Bronchial lymph node (tissue), 1 donor: ENCODE measurements around a stretch of chr17.

GRCh38 chr17:3610518-3611197 lies 1.4 kb upstream of the TRPV1 start:
- PRO-cap: no peak

DNA sequence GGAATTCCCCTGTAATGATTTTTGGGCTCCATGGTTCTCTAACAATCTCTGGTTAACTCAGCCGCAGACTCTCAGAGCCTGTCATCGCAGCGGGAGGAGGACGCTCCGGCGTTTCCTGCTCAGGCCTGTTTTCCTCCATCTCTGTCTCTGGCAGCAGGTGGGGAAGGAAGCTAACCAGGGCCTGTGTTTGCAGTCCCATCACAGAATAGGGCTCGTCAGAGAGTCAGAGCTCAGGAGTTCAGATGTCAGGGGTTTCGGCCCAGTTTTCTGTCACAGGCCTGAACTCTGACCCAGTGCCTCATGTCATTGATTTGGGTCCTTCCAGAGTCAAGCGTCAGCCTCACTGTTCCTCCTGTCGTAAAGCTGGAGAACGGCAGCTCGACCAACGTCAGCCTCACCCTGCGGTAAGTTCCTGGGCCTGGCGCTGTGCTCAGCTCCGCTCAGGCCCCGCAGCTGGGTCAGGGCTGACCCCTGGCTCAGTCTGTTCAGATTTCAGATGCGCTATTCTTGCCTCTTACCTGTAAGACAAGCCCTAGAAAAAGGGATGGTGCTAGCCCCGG lies 10.6 kb downstream of the CTNS start:
- PRO-cap: no peak

- PRO-cap: no peak
Measured at GRCh38 chr17:3657829-3658893, 10.2 kb downstream of the TAX1BP3 start.

GRCh38 chr17:3693810-3694239 lies 2.1 kb downstream of the P2RX5 start:
- PRO-cap: bidirectional peak, plus-strand start at chr17:3694155, minus-strand start at chr17:3693936

- PRO-cap: no peak
Measured at GRCh38 chr17:3724048-3724818, 530 bp downstream of the HASPIN start.

DNA sequence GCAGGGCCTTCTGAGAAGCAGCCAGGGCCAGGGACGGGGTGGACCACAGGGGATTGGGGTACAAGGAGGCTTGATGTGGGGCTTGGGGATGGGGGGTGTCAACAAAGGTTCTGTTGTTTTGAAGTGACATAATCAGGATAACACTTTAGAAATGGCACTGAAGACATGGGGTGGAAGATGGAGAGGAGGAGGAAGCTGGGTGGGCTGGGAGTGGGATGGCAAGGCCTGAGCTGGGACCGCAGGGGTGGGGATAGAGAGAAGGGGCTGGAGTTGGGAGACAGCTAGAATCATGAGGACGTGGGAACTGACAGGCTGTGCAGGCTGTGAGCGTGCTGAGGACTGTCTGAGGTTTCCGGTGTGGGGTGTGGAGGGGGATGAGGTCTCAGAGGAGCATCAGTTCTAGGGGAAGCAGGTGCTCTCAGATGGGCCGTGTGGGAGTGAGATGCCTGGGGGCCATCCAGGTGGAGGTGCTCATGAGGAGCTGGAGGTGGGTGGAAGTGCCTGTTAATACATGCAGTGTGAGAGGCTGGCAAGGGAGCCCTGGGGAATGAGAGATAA lies 27.1 kb downstream of the HASPIN start:
- PRO-cap: bidirectional peak, plus-strand start at position 396 of the sequence, minus-strand start at position 345 of the sequence

DNA sequence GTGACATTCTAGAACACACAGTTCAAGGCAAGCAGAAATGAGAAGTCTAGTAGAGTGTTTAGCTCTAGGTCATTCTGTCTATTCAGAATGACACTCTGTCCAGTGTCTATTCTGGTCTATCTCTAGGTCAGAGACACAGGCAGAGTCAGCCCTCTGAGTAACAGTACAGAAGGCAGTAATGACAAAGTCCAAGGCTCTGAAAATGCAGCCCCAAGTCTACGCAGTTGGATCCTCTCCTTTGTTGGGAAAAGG lies 17.4 kb downstream of the NCBP3 start:
- PRO-cap: no peak

DNA sequence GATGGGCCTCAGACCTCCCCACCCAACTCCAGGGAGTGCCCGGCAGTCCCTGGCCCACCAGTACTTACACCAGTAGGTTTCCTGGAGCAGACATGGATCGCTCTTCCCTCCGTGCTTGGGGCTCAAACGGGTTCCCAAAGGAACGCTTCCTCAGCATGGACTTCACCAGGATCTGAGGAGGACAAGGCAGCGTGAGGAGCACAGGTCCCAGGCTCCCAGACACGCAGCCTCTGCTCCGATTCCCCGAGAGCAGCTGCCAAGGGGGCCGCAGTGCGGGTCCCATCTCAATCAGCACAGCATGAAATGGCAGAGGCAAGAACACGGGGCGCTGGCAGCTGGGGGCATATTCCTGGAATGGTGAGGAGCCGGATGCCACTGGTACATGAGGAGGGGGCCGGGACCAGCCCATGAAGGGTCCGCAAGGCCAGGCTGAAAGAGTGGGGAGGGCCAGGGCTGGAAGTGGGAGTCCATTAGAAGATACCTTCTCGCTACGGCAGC lies 19.8 kb upstream of the NCBP3 start:
- PRO-cap: no peak

GRCh38 chr17:3886543-3887438 lies 6.1 kb downstream of the CAMKK1 start:
- PRO-cap: bidirectional peak, plus-strand start at chr17:3887016, minus-strand start at chr17:3886894

DNA sequence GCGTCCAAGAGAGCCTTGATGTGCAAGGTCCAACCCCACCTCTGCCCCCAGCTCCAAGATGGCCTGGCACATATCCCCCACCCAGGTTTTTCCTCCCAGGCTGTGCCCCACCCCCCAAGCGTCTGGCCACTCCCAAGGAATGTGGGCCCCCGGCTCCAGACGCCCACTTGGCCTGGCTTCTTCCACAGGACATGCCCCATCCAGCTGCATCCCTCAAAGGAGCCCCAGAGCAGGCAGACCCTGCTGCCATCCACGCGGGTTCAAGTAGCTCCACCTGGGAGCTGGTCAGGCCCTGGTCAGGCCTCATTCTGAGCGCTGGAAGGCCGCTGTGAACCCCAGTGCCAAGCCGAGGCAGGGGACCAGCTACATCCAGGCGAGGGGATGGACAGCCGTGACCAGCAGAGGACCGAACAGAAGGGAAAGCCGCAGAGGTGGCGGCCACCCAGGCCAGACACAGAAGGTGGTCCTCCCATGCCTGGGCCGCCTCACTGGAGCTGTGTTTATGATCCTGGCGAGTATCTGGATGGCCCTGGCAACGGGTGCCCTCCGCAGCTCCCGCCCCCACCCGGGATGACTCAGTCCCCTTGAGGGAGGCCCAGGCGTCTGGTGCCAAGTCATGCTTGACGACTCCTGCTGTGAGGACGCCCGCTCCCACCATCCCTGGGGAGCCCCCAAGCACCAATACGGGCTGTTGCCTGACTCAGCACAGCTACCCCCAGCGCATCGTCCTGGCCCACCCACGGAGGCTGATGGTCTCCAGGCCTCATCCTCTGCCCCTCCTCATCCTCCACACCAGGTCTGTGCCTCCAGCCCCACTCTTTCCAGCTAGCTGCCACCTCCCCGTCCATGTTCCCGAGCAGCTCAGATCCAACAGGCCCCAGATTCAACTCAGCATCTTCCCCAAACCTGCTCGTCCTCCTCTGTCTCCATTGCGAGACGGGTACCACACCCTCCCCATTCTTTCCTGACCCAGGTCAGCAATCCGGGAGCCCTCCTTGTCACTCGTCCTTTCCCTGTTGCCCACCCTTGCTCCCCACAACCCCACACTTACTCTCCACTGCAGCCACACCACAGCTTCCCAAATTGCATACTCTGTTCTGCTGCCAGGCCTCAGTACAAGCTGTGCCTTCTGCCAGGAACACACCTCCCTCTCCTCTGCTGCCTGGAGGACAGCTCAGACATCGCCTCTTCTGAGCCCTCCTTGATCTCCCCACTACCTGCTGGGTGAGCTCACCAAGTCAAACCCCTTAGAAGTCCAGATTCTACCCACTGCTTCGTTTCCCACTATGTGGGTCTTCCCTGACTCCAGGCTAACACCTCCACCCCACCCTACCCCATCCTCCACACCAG lies 2.7 kb downstream of the CAMKK1 start:
- PRO-cap: no peak

DNA sequence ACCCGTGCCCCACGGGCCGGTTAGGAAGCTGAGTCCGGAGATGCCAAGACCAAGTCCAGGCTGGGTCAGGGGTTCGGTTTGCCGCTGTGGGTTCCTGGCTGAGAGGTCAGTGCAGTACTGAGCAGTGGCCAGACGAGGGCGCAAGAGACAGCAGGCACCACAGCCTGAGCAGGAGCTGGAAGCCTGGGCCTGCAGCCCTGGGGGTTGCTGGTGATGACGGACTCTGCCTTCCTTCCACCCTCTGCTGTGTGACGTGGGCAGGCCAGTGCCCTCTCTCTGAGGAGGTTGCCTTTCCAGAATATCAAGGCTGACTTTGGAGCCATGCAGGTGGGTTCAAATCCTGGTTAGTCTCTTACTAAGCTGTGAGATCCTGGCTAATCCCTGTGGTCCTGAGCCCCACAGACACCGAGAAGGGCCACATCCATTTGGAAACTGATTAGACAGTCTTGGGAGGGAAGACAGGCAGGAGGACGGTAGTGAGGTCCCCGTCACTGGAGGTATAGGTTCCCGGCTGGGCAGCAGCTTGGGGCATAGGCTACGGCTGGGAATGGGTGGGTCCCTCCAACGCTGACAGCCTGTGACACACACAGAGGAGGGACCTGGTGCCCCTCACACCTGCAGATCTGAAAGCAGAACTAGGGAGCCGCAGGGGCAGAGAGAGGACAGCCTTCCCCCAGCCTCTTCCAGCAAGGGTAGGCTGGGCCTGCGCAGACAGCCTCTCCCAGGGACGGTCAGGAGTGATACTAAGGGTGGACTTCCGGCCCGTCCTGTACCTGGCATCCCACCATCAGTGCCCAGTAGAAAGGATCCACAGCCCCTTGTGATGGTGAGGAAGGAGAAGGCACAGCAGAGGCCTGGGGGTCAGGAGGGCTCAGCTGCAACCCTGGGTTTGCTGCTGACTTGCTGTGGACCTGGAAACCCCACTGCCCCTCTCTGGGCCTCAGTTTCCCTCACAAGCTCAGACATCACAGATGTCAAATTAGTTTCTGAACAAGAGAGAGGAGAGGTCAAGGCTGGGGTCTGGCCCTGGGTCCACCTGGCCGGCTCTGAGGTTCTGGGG lies 2.1 kb downstream of the P2RX1 start:
- PRO-cap: bidirectional peak, plus-strand start at position 589 of the sequence, minus-strand start at position 501 of the sequence; bidirectional peak, plus-strand start at position 638 of the sequence, minus-strand start at position 625 of the sequence

- PRO-cap: no peak
Measured at GRCh38 chr17:4002200-4002872, 38.1 kb upstream of the ATP2A3 start.

DNA sequence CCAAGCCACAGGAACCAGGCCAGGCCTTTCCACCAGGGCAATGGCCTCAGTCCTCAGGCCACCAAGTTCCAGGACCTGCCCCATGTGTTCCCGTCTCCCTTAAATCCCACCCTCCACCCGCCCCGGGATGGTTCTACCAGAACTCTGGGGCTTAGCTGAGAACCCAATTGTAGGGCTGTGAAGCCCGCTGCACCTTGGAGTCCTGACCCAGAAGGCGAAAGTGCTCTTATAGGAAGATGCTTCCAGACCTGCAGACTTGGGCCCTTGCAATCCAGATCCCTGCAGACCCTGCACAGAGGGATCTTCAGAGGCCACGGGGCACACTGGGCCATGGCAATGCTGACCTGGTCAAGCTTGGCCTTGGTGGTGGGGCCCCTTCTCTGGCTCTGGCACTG lies 41.1 kb upstream of the ATP2A3 start:
- PRO-cap: no peak

DNA sequence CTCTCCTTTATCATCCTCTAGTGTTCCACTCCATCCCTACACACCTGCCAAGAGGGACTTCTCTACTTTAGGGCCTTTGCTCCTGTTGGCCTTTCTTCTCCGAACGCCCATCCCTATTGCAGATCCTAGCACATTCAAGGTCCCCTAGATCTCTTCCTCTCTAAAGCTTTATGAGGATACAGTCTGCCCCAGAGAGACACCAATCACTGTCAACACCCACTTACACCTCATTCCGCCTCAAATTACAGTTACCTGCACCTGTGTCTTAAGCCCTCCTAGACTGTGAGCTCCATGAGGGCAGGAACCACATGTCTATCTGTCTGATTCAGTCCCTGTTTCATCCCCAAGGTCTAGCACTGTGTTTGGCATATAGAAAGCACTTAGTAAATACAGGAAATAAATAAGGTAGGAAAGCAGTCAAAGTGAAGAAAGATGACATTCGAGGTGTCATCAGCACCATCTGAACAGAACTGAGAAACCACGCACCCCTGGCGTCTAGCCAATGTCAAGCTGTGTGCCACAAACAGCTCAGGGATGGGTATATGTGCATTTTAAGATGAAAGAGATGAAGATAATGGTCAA lies 79.5 kb upstream of the ATP2A3 start:
- PRO-cap: no peak

DNA sequence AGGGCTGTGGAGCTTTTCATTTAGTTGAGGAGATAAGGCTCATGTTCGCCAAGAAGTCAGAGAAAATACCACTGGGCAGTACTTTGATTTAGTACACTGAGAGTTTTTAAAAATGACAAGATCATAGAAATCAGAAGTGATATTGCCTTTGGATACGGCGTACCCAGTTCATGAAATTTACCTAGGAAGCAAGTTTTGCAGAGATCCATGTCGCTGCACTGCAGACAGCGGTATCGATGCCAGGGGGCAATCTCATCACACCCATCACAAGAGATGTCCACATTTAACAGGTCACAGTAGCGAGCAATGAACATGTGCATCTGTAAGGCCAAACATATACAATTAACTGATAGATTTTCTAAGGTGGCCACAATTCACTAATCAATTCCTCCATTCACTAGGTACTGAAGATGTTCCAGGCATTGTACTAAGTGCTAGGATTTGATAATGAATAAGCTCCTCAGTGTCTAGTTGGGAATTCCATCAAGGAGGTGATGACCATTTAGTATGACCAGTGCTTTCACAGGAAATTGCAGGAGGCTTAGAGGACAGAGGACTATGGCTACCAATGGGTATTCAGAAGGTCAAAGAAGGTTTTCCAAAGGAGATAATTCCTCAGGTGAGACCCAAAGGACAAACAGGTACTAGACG lies 88.8 kb downstream of the ZZEF1 start:
- PRO-cap: no peak

DNA sequence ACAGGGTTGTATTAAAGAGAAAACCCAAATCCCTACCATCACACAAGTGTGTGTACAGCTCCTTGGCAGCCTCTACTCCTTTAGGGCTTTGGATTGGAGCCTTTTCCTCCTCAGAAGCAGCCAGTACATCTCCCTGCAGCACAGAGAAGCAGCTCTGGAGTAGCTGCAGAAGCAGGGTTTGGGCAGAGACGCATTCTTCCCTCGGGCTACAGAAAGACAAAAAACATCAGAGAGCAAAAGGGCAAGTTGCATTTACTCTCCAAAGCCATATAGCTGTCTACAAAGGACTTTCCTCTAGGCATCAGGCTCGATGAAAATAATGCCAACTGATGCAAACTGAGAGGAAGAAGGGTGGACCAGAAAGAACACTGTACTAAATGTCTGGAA lies 56.4 kb downstream of the ZZEF1 start:
- PRO-cap: no peak

DNA sequence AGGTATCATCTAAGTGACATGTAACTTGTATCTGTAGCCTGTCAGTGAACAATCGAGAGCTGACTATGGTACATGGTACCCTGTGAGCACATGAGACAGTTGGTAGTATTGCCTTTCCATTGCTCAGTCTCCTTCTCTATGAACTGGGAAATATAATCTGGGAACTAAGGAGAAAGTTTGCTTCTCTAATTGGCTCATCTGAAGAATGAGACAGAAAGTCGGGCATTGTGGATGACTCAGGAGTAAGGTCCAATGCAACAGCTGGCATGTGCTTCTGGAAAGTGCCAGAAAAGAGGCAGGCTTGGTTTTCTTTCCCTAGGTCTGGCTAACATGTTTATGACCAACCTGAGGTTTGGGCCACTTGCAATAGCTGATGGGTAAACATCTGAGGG lies 51.9 kb downstream of the ZZEF1 start:
- PRO-cap: no peak

DNA sequence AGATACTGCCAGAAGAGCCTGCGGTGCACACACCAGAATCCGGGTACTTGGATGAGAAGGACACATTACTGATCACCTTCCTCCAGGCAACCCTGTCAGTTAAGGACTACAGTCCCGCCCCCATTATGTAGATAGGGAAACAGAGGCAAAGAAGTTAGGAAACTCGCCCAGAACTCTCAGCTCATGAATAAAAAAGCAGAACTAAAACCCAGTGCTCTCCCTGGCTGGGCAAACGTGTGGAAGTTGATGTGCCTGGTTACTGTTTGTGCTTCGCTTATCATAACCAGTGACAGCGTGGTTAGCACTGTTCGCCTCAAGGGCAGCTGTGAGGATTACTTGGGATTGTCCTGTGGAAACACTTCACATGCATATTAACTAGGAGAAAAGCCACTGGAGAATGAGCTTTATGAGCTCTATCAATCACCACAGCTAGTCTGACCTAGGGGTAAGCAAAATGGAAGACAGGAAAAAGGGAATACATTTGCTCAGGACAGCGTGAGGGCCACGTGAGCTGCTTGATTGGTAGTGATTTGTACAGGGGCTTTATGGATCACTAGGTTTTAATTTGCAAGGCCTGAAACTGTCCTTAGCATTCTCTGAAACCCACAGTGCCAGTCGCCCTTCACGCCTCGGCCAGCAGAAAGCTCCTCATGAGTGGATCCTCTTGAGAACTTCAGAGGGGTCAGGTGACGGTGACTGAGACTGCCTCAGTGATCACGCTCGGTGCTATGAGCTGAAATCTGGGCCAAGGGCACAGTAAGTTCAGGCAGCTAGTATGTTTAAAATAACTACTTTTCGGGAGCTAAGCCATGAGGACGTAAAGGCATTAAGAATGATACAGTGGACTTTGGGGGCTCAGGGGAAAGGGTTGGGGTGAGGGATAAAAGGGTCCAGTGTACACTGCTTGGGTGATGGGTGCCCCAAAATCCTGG lies 20.0 kb downstream of the CYB5D2 start:
- PRO-cap: no peak

GRCh38 chr17:4268236-4268711 lies 4.5 kb upstream of the ANKFY1 start:
- PRO-cap: no peak

- PRO-cap: no peak
Measured at GRCh38 chr17:4288752-4289494, 25.1 kb upstream of the ANKFY1 start.